A375 (cell line): ENCODE measurements around the genes ZC3H12A and NDUFS5.

- RAMPAGE, long total RNA: no peak
Measured at GRCh38 chr1:36231244-36231666, 7.0 kb downstream of the THRAP3 start.

GRCh38 chr1:36306472-36307487 is 612 bp downstream of the SH3D21 start:
- RAMPAGE, long total RNA: no peak

DNA sequence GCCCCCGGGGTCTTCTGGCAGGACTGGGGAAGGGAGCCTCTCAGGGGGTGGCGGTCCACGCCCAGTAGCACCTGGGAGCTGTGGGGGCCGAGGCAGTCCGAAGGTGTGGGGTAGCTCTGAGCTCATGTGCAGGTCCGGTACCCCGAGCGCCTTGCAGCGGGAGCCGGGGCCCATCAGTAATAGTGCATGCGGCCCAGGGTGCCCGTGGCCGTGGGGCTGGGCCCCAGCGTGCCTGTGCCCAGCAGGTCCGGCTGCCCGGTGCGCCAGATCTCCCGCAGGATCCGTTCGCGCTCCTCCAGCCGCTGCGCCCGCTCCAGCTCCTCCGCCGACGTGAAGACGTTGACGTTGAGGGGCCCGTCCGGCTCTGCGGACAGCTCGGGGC is 1.3 kb downstream of the EVA1B start:
- RAMPAGE, long total RNA: no peak

DNA sequence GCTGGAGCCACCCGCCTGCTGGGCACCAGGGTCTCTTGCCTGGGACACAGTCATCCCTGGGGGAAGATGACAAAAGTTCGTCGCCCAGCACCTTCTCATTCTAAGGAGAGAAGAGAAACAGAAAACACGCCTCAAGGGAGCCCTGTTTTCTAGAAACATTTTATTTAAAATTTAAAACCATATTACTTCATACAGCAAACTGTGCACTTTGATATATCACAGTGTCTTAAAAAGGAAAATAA is 239.0 kb downstream of the GRIK3 start:
- RAMPAGE, long total RNA: no peak

- RAMPAGE, long total RNA: no peak
Measured at GRCh38 chr1:36797151-36797676, 237.1 kb downstream of the GRIK3 start.

DNA sequence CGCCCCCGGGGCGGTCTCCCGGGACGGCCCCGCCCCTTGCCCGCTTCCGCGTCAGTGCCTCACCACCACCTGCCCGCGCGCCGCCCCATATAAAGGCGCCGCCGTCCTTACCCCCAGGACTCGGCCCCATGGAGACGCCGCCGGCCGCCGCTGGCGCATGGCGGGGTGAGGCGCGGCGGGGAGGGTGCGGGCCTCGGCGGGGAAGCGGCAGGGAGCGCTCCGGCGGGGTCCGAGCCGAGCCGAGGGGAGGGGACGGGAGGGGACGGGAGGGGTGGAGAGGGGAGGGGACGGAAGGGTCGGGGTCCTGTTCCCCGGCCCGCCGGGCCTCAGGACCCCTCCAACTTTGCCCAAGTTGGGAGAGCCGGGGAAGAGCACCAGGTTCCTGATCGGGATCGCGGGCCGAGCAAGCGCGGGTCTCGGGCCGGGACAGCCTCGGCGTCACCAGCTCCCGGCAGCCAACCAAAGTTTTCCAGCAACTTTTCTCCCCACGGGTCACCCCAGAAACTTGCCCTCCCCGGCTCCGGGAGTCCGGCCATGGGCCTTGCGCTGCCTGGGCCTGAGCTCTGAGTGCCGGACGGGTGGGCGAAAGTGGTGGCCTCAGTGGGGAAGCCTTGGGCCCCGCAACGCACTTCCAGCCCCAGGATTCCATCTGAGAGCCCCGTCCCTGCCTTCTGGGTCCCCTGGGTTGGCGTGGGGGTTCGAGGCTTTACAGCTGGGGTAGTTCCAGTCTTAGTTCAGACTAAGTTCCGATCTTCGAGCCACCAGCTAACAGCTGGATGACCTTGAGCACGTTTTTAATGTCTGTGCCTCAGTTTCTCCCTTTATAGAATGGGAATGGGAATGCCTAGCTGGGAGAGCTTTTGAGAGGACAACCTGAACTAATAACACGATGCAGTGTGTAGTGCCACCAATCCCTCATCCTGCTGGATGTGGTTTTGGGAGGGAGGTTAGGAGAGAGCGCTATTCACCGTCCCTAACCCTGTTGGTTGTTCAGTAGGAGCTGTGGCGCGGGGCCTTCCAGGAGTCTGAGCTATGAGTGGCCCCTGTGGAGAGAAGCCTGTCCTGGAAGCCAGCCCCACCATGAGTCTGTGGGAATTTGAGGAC is at the start of gene ZC3H12A:
Gene ZC3H12A (plus strand): TSS at position 116 of the 1,104 bp plus-strand sequence.
- RAMPAGE, long total RNA: no peak

DNA sequence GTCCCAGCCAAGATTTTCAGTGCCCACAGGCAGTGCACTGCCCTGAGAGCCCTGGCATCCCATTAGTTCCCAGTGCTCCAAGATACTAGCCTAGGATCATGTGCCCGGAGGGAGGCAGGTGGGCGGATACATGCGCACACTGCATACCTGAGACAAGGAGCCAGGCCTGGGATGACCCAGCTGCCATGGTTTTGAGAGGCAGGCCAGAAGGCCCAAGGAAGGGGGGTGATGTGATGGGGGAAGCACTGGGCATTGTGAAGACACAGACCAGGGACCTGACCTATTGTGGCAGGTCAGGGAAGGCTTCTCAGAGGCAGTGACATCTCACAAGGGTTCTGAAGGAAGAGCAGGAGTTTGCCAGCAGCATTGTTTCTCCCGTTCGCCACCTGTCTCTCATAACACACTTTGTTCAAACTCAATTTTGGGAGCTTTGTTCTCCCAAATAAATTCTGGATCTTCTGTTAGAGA is 3.6 kb downstream of the ZC3H12A start:
- RAMPAGE, long total RNA: no peak

GRCh38 chr1:37481236-37482147 is 7.1 kb downstream of the ZC3H12A start:
- RAMPAGE, long total RNA: no peak

DNA sequence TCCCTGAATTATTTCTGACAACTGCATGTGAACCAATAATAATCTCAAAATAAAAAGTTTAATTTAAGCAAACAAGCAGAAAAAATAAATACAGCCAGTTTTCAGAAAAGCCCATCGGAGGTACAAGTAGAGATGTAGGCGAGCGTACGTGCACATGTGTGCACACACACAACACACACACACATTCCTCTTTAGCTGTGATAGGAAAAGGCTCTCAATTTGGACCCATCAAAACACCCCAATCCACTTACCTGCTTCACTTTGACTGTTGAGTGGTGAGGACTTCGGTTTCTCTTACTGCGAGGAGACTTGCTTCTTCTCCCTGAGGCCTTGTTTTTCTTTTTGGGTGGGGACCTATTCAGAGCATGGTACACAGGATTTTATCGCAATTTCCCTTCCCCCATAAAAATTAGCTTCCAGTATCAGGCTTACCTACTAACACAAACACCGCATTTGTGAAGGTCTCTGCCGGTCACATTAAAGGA is 1.7 kb downstream of the SNIP1 start:
- RAMPAGE, long total RNA: no peak

DNA sequence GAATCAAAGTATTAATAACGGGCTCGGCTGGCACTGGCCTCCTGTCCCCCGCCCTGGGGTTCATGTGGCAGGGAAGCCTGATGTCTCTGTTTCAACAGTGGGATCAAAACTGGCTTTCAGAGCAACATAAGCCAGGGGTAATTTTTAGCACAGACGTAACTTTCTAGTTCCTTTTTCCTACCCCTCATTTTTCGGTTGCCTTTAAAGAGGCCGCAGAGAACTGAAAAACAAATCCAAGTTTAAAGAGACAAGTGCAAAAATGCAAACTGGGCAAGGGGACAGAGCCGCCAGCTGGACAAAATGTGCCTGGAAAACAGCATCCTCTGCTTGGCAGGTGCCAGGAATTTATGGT is 14.0 kb downstream of the C1orf109 start:
- RAMPAGE, long total RNA: no peak

GRCh38 chr1:37697512-37698084 is 5.3 kb downstream of the CDCA8 start:
- RAMPAGE, long total RNA: no peak

GRCh38 chr1:37732369-37732781 is 32.5 kb downstream of the EPHA10 start:
- RAMPAGE, long total RNA: no peak

GRCh38 chr1:37817480-37818051 is 9.6 kb upstream of the YRDC start:
- RAMPAGE, long total RNA: no peak

GRCh38 chr1:37955223-37955811 is 8.5 kb upstream of the INPP5B start:
- RAMPAGE, long total RNA: no peak

DNA sequence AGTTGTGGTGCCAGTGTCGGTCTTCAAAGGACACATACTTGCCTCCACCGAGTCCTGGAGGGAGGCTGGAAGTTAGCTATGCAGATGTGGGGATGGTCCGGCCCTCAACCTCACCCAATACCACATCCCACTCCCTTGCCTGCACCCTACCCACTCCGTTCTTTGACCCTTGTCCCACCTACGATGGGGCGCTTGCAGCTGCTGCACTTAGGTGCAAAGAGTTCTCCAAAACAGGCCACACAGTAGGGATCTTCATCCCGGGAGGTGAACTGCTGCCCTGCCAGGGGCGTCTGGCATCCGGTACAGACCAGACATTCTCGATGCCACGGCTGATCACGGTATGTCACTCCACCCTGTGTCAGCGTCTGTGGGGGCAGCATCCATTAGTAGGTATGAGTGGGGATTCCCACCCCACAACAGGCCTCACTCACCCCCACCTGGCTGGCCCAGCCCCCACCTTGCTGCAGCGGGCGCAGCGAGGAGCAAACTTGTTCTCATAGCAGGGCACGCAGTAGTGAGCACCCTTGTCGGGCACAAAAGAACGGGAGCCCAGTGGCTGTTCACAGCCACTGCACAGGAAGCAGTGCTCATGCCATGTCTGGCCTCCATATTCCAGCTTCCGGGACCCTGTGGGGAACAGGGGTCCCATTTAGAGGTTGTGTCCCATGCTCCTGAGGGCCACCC is 7.7 kb downstream of the FHL3 start:
- RAMPAGE, long total RNA: no peak

DNA sequence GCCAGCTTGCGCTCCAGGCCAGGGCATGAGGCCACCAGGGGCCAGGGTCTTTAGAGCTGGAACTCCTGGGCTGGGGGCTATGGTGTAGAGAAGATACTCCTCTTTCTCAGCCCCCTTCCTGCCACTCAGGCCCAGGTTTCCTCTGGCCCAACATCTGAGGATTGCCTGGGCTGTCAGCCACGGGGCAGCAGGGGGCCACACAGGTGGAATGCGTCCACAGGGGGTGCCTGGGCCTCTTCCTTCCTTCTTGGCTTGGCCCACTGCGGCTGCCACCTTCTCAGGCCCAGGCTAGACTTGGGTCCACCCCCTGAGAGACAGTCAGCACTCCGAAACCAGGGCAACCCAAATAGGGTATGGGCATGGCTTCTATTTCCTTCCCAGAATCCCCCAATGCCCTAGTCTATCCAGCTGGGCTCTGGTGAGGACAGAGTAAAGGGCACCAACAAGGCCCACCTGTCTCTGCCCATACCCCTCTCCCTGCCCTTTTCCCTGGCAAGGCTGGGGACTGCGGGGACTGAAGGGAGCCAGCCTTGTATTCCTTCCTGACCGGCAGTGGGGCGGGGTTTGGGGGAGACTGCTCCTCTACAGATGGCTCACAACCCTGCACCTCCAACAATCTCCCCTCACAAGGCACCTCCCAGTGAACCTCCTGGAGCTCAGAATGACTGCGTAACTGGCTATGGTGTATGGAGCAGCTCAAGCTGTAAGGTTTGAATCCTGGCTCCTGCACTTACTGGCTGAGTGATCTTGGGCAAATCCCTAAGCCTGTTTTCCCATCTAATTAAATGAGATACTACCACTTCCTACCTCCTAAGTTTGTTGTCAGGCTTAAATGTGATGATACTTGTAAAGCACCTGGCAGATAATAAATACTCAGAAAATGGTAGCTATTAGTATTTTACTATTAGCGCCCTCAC is 3.9 kb downstream of the FHL3 start:
- RAMPAGE, long total RNA: no peak

DNA sequence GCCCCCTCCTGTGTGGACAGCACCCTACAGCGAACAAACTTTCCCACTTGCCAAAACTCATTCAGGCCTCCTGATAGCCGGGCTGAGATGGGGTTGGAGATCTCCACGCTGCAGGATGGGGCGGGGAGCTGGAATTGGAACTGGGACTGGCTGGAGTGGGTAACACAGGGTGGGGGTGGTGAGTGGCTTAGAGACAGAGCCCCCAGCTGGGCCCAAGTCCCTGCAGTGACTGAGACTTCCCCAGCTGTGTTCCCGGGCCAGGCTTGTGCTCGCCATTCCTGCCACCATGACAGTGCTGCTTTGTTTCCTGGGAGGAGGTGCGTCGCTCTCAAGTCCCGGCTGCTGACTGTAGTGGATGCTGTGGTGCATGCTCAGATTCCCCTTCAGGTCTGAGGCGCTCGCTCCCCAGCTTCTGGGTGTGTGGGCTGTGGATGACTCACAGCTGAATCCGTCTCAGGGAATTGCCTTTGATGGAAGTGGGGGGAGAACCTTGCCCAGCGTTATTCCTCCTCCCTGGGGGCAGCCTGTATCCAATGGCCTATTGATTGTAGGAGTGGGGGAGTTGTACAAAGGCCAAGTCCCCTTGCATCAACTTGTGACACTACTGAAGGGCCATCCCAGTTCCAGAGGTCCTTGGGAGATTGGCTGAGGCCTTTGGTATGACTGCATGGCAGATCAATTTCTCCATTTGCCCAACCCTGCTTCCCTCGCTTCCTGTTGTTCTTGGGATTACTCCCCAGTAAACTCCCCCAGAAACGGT is 17.6 kb upstream of the POU3F1 start:
- RAMPAGE, long total RNA: no peak

DNA sequence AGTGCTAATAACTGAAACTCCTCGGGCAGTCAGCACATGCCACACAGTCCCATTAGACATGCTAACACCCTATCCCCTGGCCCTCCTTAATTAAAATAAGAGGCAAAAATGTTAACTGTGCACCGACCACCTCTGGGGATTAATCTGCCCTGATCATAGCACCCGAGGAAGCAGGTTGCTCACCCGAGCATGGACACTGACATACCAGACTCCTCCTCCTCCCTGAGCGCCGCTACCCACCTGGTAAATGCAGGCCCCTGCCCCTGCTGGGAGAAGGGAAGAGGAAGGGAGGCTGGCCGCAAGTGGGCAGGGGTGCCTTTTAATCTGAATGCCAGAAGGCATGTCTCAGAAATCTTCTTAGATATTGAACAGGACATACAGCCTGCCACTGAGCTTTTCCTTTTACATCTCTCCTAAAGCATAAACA is 360.9 kb downstream of the RRAGC start:
- RAMPAGE, long total RNA: no peak

GRCh38 chr1:38803789-38804712 is 55.5 kb downstream of the RRAGC start:
- RAMPAGE, long total RNA: no peak

- RAMPAGE, long total RNA: start-site peak on the plus strand at chr1:39026320-39026384, 1,547 and 653 reads in 2 replicates
Measured at GRCh38 chr1:39025978-39026608, at the start of gene NDUFS5. TSS of gene NDUFS5 (plus strand) at chr1:39026350.